Omental fat pad (tissue), 4 donors: ENCODE results near the gene CYP19A1.

GRCh38 chr15:50355848-50355997 is 725 bp upstream of the GABPB1 start:
- PRO-cap = no peak
- RAMPAGE, long total RNA, 4 experiments = no peak in any of the 4 experiments

- PRO-cap = no peak
- RAMPAGE, long total RNA, 4 experiments = no peak in any of the 4 experiments
Observed at GRCh38 chr15:50764951-50765073, 694 bp downstream of the SPPL2A start.

GRCh38 chr15:51089542-51090141 is 5.1 kb downstream of the TNFAIP8L3 start:
- PRO-cap = no peak
- RAMPAGE, long total RNA, 4 experiments = no peak in any of the 4 experiments

DNA sequence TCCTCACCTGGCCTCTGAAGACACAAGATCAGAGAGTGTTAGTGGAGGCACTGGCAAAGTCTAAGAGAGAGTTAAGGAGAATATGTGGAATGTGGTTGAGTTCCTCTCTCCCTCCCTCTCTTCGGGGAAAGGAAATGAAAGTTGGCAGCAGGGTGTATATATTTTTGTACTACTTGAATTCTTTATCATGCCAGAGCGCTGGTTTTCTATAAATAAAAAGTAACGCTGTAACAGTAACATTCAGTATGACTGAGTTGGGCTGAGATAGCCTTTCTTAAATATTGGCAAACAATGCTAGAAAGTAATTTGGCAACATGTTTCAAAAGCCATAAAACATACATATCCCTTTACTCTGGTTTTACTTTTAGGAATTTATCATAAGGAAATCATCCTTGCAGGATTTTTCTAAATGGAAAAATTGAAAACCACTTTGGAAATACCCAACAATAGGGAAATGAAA is 77.5 kb upstream of the TNFAIP8L3 start:
- PRO-cap = no peak
- RAMPAGE, long total RNA, 4 experiments = no peak in any of the 4 experiments

- PRO-cap = no peak
- RAMPAGE, long total RNA, 4 experiments = no peak in any of the 4 experiments
Observed at GRCh38 chr15:51318848-51319451, 19.4 kb downstream of the CYP19A1 start.

GRCh38 chr15:51338497-51338938 is at the start of gene CYP19A1:
TSS of gene CYP19A1 (minus strand) at chr15:51338596.
- PRO-cap = no peak
- RAMPAGE, long total RNA, 4 experiments = no peak in any of the 4 experiments

- PRO-cap = no peak
- RAMPAGE, long total RNA, 4 experiments = no peak in any of the 4 experiments
Observed at GRCh38 chr15:51724695-51725162, 12.7 kb downstream of the LYSMD2 start.

DNA sequence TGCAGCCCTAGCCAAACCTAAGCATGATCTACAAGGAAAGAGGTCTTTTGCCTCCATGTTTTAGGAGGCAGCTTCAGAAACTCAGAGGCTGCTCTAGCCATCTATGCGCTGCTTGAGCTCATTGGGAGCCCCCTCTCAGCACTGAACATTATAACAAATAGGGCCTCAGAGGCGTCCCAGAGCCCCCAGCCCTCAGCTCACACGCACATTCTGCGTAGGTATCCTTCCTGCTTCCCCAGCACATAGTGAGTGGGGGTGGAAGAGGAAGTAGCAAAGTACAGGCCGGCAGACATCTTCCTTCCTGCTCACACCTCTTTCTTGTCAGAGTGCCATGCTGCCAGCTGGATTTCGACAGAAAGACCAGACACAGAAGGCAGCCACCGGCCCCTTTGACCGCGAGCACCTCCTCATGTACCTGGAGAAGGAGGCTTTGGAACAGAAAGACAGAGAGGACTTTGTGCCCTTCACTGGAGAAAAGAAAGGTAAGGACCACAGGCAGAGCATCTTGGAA is 16.6 kb downstream of the TMOD2 start:
- PRO-cap = no peak
- RAMPAGE, long total RNA, 4 experiments = no peak in any of the 4 experiments

- PRO-cap = no peak
- RAMPAGE, long total RNA, 4 experiments = no peak in any of the 4 experiments
Observed at GRCh38 chr15:51856639-51857413, 27.4 kb downstream of the TMOD3 start.

- PRO-cap = no peak
- RAMPAGE, long total RNA, 4 experiments = no peak in any of the 4 experiments
Observed at GRCh38 chr15:51935471-51936747, 35.7 kb downstream of the LEO1 start.

DNA sequence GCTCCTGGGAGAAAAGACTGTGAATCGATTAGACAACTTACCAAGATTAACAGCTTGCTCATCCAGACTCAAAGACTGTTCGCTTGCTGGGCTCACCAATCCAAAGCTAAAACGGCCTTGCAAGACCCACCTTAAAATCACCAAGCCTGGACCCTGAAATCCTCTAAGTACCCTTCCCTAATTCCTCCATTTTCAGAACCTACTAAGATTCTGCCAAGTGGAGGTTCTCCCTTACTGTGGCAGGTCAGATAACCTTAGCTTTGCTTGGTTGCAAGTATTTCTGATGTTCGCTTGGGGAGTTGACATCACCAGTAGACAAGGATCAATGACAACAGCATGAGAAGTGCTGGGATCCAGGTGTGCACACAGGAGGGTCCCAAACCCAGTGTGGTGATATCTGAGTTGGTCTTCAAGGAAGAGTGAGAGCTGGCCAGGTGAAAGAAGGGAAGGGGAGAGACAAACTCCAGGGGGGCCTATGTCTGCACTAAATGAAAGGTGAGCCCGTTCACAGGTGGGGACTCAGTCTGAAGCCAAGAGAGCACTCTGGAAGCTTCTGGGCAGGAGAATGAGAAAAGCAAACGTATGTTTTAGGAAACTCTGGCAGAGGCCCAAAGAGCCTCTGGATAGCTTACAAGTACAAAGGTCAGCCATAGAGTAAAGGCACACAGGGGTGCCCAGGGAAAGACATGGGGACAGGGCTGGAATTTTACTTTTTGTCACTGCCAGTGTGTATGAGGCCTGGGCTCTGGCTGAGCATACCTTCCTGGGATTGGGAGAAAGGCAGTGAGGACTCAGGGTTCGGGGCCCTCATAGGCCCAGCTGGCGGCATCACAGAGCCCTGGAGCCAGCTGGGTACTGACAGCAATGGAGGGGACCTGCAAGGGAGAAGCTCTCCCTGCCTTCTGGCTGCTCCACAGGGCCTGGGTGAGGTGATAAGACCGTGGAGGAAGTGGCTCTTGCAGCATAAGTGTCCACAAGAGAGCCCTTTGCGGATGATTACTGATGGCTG is 24.7 kb upstream of the BCL2L10 start:
- PRO-cap = no peak
- RAMPAGE, long total RNA, 4 experiments = no peak in any of the 4 experiments

- PRO-cap = no peak
- RAMPAGE, long total RNA, 4 experiments = no peak in any of the 4 experiments
Observed at GRCh38 chr15:52178946-52179149, 12.3 kb downstream of the GNB5 start.

GRCh38 chr15:52256377-52256774 is 39.2 kb downstream of the MYO5C start:
- PRO-cap = no peak
- RAMPAGE, long total RNA, 4 experiments = no peak in any of the 4 experiments

- PRO-cap = no peak
- RAMPAGE, long total RNA, 4 experiments = no peak in any of the 4 experiments
Observed at GRCh38 chr15:52459178-52459680, 69.5 kb downstream of the MYO5A start.

GRCh38 chr15:52518845-52519338 is 9.8 kb downstream of the MYO5A start:
- PRO-cap = no peak
- RAMPAGE, long total RNA, 4 experiments = no peak in any of the 4 experiments

- PRO-cap = no peak
- RAMPAGE, long total RNA, 4 experiments = no peak in any of the 4 experiments
Observed at GRCh38 chr15:52651793-52652458, 27.3 kb downstream of the ATOSA start.

GRCh38 chr15:52709687-52710244 is 30.6 kb upstream of the ATOSA start:
- PRO-cap = no peak
- RAMPAGE, long total RNA, 4 experiments = no peak in any of the 4 experiments

DNA sequence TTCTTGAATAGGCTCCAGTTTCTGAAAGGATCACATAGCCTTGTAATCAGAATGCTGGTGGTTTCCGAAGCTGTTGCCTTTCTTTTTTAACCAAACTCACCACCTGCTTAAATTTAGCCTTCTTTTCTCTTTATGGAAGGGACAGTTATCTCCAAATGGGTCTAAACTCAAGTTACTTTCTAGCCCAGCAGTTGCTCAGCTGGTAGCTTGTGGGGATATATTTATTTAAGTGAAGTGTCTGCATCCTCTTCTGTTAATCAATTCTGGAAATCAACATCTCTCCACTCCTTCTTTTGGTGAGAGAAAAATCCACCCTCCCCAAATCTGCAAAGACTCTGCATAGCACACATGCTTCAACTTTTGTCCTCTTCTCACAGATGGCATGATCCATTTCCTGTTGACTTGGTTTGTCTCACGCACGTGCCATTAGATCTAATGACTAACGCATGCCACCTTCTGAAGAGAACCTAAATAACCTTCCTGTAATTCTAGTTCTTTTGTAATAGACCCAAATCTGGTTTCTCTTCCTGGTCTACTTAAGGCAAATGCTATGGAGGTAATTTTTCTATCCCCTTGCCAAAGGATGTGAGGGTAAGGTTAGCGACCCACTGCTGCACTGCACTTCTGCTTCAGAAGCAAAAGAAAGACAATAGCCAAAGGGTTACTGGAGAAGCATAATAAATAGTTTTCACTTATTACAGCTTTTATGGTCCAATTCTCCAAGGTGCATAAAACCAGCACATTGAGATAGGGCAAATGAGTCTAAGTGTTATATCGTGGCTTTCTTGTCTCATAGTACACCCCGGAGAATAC is 51.0 kb upstream of the ATOSA start:
- PRO-cap = no peak
- RAMPAGE, long total RNA, 4 experiments = no peak in any of the 4 experiments

DNA sequence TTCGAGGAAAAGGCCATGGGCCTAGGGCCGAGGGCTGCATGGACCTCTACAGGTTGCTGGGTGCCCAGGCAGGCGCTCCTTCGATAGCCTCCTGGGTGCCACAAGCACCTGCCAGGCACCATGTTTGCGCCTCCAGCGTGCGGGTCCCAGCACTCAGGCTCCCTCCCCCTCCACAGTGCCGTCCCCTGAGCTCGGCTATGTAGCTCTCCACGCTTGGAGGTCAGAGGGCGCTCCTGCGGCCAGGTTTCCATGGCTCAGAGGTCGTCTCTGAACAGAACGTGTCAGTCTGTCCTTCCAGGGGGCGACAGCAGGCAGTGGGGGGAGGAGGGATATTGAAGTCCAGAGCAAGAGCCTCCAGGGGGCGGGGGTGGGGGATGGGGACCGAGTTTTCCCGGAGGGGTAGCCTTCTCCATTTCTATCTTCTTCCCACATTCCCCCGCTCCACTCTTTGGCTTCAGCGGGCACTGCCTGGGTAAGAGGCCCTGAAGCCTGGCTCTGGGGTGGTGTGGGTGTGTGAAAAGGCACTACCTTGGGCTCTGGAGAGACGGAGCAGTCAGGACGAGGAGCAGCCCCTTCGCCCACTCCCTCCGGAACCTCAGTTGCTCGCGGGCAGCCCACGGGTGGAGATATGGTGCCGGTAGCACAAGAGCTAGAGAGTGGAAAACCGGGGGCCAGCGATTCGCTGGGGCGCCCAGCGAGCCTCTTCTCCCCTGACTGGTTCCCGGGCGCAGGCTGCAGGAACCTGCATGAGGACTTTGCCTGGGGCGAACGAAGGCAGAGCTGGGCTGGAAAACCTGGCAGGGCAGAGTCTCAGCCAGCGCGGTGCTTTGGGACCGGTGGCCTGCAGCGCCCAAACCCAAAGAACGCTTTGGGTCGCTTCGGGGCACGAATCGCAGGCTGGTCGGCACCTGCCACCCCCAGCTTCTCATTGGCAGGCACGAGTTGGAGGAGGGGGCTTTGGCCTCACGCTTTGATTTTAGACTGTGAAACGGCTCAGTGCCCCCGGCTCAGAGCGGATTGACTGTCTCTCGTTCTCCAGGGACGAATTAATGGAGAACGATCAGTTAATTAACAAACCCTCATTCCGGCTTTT is 3.3 kb downstream of the ONECUT1 start:
- PRO-cap = no peak
- RAMPAGE, long total RNA, 4 experiments = no peak in any of the 4 experiments

GRCh38 chr15:53437961-53438507 is 321.4 kb downstream of the WDR72 start:
- PRO-cap = no peak
- RAMPAGE, long total RNA, 4 experiments = no peak in any of the 4 experiments